ENCODE measurements around a stretch of chr12.

GRCh38 chr12:104286459-104287568 lies 16.7 kb upstream of the EID3 start:
- PRO-cap: unidirectional peak, plus-strand start at chr12:104287022

GRCh38 chr12:104358810-104359279 lies 55.3 kb downstream of the EID3 start:
- PRO-cap: no peak

DNA sequence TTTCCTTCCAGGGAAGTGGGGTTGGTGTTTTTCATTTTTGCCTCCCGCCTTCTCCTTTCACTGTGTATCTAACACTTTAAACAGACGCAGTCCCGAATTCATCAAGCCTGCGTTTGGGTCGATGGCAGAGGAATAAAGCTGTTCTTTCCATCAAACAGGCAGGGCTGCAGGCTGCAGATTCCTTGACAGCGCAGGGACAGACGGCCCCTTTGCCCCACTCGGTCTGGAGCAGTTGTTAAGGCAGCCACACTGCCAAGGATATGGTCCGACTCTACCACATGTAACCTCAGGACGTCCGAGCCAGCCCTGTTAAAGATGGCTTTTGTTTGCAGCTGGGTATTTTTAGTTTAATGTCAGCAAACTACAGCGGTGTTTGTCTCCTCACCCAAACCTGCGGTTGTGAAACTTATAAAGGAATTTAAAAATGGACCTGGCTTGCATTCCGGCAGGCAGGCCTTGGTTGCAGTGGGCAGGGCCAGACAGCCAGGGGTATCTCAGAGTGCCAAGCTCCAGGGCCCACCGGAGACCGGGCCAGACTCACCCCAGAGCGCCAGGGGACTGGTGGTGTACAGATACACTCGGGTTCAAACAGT lies 2.1 kb downstream of the CHST11 start:
- PRO-cap: no peak

- PRO-cap: no peak
These were observed 6.1 kb downstream of the CHST11 start for GRCh38 chr12:104462839-104463350.

- PRO-cap: no peak
These were observed 29.0 kb downstream of the CHST11 start for GRCh38 chr12:104485551-104486246.

GRCh38 chr12:104494826-104495300 lies 38.1 kb downstream of the CHST11 start:
- PRO-cap: no peak

DNA sequence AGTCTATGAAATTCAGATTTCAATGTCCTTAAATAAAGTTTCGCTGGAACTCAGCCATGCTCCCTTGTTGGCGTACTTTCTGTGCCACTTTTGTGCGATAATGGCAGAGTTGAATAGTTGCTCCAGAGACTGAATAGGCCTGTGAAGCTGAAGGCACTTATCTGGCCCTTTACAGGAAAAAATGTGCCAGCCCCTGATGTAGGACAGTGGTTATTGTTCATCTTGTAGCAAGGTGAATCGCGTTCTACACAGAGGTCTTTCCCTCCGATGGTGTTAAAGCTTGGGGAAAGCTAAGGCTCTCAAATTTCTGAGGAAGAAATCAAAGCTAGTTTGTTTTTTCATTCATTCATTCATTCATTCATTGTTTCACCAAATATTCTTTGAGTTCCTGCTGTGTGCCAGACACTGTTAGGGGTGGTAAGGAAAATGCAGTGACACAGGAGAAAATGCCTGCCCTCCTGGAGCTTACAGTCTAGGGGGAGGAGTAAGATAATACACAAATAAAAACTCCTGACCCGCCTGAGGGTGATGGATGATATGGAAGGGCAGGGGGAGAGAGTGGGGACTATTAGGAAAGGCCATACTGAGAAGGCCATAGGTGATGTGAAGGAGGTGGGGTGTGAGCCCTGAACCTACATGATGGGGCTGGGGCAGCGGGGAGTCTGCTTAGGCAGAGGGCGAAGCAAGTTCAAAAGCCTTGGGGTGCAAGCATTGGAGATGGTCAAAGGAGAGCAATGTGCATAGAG lies 58.6 kb downstream of the CHST11 start:
- PRO-cap: no peak

DNA sequence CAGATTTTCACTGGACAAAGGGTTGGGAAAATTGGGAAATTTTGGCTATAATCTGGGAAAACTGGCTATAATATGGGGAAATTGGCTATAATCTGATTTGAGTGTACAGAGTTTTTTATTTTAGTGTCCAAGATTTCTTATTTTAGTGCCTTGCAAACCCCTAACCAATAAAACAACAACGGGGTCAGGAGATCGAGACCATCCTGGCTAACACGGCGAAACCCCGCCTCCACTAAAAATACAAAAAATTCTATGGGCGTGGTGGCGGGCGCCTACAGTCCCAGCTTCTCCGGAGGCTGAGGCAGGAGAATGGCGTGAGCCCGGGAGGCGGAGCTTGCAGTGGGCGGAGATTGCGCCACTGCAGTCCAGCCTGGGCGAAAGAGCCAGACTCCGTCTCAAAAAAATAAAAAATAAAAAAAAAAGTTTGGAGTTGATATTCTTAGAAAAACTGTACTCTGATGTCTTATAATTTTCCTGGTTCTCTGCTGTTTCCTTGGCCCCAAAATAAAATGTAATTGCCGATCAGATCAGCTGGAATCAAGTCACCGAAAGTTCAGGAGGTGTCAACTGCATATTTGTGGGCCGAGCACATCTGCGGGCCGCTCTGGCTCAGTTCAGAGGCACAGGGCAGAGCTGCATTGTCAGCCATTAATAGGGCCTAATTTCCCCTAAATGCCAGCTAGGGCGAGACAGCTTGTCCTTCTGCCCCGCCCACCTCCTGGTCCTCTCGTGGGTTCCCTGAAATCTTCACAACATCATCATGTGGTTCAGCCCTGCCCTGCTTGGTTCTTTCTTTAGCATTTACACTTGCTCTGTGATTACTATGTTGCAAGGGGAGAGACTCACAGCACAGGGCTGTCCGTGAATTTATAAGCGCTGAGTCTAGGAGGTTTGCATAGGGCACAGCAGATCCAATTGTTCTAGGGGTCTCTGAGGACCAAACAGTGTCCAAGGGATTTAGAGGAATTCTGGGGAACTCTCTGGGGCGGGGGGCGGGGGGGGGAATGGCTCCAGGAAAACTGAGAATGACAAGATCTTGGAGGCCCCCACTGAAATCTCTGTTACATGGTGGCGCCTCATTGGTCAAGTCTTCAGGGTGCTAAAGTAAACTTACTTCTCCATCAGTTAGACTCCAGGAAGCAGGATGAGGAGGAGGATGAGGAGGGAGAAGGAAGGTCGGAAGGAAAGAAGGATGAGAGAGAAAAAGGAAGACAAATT lies 148.8 kb downstream of the CHST11 start:
- PRO-cap: no peak

GRCh38 chr12:104672295-104673141 lies 215.8 kb downstream of the CHST11 start:
- PRO-cap: no peak

DNA sequence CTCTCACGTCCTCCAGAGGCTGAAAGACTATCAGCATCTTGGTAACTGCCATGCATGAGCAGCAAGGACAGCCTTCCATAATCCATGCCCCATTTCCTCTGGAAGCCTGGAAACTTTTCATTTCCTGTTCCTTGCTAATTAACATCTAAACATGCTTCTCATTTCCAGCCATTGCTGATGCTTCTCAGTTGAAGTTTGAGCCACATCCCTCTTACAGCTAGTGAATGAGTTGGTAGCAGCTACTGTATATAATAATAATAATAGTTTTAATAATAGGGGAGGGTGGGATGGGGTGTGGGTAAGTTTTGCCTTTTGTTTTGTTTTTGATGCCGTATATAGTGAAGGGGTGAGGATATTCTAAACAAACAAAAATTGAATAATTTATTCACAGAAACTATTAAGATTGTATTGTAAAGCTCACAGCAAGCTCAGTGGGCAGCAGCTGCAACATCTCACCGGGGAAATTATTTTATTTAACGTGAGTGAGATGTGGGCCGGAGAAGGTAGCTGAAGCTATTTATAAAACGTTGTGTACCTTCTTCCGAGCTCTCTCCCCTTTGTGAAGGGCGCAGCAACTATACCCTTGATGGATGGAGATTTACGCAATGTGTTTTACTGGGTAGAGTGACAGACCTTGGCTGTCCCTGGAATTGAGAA lies 198.8 kb downstream of the SLC41A2 start:
- PRO-cap: no peak

- PRO-cap: no peak
These were observed 99.5 kb downstream of the SLC41A2 start for GRCh38 chr12:104858560-104858959.

DNA sequence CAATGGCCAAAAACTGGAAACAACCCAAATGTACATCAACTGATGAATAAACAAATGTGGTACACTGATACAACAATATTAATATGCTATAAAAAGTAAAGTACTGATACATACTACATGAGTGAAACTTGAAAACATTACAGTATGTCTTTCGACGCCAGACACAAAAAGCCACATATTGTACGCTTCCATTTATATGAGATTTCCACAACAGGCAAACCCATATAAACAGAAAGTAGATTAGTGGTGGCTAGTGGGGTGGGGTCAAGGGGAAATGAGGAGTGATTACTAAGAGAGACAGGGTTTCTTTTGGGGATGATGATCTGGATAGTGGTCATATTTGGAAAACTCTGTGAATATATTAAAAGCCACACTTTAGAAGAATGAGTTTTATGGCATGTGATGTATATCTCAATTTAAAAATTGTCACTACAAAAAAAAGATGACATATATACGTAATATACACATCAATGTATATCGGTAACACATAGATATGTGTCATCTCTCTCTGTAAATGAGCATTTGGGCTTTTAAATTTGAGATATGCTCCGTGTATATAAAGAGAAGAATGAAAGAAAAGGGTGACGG lies 887 bp downstream of the SLC41A2 start:
- PRO-cap: no peak

DNA sequence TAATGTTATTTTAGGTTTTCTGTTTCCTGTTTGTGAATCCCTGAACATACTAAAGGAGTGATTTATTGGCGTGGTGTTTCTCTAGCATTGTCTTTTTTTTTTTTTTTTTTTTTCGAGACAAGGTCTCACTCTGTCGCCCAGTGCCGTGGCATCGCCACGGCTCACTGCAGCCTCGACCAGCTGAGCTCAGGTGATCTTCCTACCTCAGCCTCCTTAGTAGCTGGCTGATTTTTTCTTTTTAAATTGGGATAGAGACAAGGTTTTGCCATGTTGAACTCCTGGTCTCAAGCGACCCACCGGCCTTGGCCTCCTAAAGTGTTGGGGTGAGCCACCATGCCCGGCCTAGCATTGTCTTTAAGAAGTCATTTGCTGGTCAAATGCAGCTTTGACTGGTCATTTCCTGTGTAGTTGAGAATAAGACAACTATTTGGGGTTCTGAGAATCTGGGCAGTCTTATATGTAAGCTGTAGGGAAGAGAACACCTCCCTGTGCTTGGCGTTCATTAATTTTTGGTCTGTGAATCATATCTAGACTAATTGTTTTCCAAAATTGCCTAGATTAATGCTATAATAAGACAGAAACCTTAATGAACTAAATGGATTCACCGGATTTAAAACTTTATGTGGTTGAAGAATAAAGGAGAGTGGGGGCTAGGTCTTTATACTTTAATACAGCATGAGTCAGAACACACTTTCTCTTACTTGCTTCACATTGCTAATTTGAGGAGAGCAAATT lies 2.2 kb downstream of the WASHC4 start:
- PRO-cap: no peak

GRCh38 chr12:105197636-105198631 lies 38.0 kb downstream of the APPL2 start:
- PRO-cap: no peak

DNA sequence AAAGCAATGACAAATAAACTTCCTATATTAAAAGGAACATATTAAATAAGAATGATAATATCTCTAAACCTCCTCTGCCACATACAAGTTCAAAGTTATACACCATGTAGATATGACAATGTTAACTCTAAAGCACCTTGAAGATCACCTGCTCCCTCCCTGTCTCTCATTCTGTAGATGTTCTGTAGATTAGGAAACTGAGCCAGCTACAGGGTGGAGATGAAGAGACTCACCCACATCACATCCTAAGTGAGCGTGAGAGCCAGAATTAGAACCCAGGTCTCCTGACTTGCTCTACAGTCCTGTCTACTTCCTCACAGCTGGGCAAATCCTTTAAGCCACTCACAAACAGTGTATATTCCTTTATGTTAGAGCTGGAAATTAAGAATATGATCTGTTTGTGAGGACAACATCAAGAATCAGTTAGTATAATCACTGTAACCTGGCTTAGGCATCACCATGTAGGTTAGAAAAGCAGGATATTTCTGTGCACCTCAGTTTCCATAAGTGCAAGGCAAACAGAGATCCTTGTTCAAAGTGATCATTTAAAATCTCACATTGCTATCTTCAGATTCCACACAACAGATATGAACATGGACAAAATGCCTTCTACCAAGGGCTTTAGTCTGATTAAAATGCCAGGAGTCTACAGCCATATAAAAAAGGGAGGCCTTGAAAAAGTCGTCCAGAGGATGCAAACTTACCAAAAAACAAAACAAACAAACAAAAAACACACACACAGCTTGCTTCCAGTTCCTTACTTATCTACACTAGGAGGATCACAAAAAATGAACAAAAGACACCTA lies 1.6 kb downstream of the APPL2 start:
- PRO-cap: no peak

- PRO-cap: no peak
These were observed 137.9 kb downstream of the C12orf75 start for GRCh38 chr12:105468277-105468935.

- PRO-cap: no peak
These were observed 327.9 kb downstream of the C12orf75 start for GRCh38 chr12:105658265-105658931.

GRCh38 chr12:106090946-106091834 lies 47.6 kb downstream of the NUAK1 start:
- PRO-cap: no peak

DNA sequence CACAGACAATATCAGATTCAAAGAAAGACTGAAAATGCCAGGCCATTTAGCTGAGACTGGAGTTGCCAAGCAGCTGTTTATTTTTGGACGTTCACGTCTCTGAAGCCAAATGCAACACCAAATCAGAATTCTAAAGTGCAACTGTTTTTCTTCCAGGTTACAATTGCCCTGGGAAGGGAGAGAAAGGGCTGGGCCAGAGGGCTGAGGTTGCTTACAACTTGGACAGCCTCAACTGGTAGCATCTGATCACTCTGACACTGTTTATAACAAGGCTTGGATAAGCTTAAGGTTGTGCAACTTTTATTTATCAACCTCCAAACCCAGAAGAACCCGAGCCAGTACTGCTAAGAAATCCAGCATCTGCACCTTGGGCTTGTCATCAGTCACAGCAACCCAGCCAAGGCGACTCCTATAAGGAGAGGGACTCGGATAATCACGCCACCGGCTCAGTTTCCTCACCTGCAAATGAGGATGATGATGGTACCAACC lies 24.8 kb downstream of the NUAK1 start:
- PRO-cap: no peak

DNA sequence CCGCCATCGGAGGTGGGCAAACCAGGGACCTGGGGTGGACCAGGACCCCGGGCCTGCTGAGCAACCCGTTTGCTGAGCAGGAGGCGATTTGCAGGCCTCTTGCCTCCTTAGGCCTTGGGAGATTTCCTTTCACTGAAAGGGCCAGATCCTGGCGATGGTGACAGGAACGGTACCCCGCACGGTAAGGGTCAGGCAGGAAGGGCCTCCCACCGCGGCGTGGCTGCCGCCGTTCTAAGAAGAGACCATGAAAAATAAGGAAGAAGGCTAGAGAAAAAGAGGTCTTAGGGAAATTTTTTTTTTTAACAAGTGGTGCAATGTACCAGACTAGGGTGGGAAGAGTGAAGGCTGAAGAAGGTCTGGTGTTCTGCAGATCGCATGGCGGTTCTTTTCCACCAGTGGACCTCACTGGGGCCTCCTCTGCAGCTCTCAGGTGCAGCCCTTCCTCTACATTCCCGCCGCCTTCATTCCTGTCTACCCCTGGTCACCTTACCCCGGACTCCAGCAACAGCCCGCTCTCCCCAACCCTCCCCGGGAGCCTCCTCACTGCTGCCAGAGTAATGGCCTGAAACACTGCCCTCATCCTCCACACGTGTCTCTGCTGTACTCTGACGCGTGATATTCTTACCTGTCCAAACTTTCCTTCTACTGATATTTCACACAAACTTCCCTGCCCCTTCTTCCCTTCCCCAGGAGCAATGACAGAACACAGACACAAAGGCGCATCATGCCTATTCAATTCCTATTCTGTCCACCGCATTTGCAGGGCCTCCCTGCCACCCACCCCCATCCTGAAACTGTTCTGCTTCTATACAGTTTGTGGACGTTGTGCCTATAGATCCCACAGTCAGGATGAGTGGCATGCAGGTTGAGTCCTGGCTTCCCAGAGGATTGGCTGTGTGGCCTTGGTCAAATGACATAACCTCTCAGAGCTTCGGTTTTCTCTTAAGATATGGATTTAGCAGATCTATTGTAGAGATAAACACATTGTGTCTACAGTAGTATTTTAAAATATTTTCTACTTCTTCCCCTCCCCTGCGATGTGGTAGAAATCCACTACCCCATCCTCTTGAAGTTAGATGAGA lies 1.5 kb upstream of the NUAK1 start:
- PRO-cap: unidirectional peak, minus-strand start at position 542 of the sequence

Data from left common carotid artery plus branches (tissue), 1 donor.